Aorta (tissue), 1 donor: ENCODE measurements around a stretch of chr18.

GRCh38 chr18:47423080-47423502, 171.6 kb upstream of the SKOR2 start:
- PRO-cap: no peak

- PRO-cap: no peak
Measured at GRCh38 chr18:48100712-48101317, 170.4 kb upstream of the SMAD2 start.

GRCh38 chr18:48161998-48162516, 231.6 kb upstream of the SMAD2 start:
- PRO-cap: no peak

DNA sequence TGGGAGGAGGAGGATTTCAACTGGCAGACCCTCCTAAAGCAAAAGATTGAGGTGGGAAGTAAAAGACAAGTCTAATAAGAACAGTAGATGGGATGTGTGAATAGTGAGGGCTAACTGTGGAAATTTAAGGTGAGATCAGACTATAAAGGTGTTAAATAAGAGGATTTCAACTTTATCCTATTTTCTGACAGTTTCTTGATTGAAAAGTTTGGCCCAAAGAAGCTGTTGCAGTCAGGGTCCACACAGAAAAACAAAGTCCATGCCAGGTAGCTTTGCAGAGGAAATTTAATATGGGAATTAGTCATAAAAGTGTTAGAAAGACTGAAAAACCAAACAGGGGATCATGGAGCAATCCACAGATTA, 172.6 kb downstream of the ZBTB7C start:
- PRO-cap: no peak

DNA sequence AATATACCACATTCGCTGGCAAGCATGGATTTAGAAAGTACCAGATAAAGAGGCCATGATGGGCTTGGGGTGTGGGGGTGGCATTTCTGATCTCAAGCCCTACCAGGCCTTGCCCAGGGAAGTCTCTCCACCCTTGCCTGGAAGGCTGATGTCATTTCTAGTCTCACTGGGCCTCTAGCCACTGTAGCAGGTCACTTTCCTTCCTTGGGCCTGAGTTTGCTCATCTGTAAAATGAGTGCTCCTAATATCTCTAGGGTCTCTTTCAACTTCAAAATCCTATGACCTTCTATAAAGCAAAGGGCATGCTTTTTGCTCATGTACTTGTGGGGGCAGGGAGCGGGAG, 1.8 kb downstream of the ZBTB7C start:
- PRO-cap: no peak

DNA sequence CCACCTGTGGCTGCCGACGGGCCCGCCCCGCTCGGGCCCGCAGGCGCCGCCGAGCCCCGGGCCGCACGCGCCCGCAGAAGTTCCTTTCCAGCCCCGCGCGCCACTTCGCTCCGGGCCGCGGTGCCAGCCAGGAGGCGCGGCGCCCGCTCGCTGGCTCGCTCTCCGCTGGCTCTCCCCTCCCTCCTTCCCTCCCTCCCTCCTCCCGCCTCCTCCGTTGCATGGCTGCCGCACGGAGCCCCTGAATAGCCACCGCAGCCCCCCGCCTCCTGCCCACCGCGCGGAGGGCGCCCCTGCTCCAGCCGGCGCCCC, 490 bp downstream of the ZBTB7C start:
- PRO-cap: no peak

DNA sequence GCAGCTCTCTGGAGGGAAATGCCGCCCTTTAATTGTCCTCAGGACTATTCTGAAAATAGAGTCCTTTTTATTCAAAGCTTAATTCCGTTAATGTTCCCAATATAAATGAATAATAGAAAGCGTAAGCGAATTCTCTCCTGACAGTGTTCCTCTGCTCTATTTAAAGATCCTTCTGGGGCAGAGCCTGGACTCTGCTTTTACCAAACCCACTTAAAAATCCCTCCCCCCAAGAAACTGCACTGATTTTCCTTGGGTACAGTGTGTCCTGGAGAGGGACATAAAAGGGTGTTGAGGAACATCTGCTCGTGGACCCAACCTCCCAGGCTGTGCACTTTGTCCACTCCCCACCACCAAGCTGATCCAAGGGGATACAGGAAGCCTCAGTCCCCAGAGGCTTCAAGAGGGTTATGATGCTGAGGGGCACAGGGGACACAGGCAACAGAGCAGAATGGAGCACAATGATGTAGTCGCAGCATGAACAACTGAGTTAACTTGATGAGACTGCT, 40.1 kb upstream of the ZBTB7C start:
- PRO-cap: no peak

DNA sequence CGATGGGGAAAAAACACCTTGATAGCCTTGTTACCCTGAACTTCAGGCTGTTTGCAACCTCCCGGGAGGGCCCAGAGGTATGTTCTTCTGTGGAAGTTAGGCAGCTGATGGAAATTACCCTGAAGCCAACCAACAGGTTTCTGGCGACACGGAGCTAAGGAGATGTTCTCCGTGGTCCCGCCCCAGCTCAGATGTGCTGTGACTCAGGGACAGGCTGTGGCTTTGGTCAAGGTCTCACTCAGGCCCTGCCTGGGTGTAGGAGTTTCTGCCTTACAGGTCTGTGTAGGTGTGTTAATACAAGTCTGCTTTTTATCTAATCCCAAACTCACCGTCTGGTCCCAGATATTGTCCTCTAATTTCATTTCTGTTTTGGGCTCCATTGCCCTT, 3.9 kb downstream of the CTIF start:
- PRO-cap: no peak

DNA sequence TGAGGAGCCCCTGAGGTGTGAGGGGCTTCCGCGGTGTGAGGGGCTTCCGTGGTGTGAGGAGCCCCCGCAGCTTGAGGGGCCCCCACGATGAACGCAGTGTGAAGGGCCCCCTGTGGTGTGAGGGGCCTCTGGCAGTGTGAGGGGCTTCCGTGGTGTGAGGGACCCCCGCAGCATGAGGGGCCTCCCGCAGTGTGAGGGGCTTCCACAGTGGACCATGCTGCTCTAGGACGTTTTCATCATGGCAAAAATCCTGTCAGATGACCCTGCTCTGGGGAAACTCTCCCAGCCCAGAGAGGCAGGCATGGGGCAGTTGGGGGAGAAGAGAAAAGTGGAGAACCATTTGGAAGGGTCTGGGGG, 191.8 kb downstream of the CTIF start:
- PRO-cap: no peak

GRCh38 chr18:48755783-48756348, 194.9 kb downstream of the SMAD7 start:
- PRO-cap: no peak

DNA sequence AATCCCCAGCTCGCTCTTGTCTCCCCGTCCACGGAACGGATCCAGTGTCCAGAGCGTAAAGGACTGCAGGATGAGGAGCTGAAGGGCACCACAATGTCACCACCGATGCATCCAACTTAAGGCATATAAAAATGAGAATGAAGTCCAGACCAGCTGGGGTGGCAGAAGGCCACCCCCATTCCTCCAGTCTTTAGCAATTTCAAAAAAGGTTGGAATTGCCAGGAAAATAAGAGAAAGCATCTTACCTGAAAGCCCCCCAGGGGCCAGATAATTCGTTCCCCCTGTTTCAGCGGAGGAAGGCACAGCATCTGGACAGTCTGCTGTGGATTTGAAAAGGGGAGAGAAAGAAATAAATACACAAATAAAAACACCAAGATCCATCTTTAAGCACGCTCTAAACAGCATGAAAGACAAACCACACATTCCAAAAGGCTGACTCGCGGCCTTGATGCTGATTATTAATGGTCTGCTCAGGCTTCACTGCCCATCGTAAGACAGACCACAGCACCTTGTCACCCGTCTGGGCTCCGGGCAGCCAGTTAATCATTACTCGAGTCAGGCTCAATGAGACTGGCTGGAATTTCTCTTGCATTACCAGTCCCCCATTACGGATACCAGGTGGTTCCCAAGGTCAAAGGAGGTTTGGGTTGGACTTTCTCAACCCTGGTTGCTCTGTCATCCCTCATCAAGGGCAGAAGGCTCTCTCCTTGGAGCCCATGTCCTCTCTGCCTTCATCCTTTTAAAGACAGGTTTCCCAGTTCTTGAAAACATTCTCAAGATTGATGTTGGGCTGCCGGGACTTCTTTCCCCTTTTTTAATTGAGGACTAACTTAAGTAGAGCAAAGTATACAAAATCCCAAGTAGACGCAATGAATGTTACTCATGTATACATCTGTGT, 8.3 kb downstream of the SMAD7 start:
- PRO-cap: no peak

GRCh38 chr18:48945391-48945869, 5.3 kb downstream of the SMAD7 start:
- PRO-cap: no peak

- PRO-cap: no peak
Measured at GRCh38 chr18:48962865-48963240, 12.1 kb upstream of the SMAD7 start.

DNA sequence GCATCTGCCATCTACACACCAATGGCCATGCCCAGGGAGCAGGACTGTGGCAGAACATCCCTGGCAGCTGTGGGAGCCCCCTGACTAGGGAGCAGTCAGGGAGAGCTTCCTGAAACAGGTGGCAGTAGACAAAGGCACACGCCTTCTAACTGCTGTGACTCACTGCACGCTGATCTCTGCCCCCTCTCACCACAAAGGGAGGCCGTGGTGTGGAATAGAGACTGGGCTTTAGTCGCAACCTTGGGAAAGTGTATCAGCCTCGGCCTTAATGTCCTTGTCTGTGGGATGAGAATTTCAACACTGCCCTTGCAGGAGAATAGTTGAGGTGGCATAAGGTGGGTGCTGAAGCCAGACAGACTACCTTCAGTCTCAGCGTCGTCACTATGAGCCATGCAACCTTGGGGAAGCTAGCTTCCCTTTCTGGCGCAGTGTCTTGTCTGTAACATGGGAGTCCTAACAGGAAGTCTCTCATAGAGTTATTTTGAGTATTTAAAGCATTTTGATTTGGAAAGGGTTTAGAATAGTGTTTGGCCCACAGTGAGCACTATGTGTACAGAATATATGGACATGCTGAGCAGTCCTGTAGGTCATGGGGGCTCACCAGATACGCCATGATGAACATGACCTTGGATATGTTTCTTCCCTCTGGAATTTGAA, 29.3 kb upstream of the SMAD7 start:
- PRO-cap: no peak

DNA sequence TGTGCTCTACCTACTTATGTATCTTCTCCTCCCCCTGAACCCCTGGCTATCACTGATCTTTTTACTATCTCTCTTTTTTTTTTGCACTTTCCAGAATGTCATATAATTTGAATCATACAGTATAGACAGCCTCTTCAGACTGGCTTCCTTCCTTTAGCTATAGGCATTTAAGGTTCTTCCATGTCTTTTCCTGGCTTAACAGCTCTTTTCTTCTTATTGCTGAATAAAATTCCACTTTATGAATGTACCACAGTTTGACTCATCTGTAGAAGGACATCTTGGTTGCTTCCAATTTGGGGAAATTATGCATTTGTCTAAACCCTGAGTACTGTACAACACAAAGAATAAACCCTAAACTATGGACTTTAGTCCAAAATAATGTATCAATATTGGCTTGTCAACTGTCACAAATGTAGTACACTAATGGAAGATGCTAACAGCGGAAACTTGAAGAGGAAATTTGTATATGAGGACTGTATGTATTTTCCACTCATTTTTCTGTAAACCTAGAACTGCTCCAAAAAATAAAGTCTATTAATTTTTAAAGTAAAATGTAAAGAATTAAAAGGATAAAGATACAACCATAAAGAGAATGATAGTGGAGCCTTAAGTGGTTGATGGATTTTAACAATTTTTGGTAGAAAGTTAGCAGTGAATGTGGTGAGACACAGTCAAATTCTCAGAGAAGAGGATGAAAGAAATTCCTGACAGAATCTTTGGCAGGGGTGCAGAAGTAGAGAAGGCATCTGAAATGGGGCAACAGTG, 143.6 kb downstream of the DYM start:
- PRO-cap: no peak

DNA sequence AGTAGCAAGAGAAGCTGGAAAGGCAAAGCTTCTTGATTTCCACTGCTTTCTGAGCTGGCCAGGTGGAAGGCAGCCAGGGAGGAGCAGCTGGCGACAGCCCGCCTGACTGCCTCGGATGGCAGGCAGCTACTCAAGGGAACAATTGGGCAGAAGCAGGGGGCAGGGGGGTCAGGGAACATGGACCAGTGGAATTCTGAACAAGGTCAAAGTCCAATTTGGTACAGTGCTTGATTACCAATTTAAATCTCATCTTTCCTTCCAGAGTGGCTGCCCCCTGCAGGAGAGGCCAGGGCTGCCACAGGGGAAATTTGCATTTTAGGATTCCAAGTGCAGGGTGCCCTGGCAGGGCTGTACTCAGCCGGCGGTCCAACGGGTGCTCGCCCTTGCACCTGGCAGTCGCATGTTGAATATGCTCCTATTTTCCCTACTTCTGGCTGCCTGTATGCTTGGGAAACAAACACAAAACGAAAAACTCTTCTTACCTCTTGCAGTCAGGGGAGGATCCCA, 67.3 kb downstream of the LIPG start:
- PRO-cap: no peak

DNA sequence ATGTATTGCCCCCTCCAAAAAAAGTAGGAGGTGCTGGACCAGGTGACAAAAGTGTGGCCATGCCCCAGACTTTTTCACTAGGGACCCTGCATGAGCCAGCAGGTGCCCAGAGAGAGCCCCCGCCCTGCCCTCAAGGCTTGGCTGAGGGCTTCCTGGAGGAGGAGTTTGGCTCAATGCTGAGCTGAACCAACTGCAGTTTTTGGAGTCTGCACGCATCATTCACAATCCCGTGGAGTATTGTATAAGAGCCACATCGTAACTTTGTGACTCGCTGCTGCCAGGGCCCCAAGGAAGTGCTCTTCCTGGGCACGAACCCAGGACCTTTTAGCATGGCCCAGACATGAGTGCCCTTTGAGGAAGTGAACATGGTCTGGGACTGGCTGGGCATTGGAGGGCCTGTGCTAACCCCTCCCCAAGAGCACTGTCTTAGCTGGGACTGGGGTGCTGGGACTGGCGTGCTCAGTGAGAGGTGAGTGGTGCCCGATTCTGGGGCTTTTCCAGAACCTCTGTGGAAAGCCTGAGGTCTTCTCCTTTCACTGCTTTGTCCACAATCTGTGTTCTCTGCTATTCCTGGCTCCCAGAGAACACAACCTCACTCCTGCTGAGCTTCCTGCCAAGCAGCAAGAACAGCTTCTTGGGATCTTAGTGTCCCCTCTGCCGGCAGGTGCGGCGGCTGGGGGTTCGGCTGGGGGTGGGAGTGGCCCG, 88.6 kb downstream of the LIPG start:
- PRO-cap: no peak

- PRO-cap: no peak
Measured at GRCh38 chr18:49725906-49726606, 87.3 kb downstream of the ACAA2 start.

DNA sequence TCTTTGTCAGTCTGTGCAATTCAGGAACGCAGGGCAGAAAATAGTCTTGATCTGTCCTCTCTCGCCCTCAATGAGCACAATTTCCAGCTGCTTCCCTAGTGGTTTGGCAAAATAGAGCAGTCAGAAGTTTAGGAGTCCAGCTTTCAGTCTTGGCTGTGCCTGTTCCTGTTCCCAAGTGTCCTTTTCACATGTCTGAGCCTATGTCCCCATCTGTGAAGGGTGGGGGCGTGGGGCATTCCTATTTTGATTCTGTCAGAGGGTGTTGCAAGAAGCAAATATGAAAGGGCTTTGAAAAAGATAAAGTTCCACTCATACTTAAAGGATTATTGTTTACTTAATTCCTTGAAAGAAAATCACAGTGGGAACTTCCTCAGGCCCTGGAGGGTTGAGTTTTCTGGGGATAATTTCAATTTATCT, 83.7 kb downstream of the ACAA2 start:
- PRO-cap: no peak

DNA sequence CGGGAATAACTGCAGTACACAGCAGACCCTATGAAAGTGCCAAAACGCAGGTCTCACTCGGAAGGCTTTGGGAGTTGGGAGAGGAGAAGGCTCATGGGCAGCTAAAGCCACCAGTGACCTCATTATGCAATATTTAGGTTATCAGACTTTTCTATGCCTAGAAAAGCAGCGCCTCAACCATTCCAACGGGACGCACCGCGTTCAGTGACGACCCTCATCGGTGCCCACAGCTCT, 887 bp upstream of the MAPK4 start:
- PRO-cap: no peak